Skeletal muscle tissue (tissue), 7 donors: ENCODE data around the gene TGFBR3.

DNA sequence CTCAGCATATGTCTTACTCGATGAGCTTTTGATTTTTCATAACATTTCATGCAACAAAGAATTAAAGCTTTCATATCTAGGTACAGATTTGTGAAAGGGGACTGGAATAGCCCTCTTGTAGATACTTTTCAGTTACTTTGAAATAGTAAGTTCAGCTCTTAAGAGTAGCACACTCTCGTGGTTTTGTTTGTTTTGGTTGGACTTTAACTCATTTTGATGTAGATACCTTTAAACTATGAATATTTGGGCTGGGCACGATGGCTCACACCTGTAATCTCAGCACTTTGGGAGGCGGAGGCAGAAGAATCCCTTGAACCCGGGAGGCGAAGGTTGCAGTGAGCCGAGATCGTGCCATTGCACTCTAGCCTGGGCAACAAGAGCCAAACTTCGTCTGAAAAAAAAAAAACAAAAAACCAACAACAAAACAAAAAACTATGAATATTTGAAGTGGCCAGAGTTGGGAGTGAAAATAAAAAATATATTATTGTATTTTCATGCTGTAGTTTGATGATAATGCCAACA, 1.5 kb downstream of the ZNF326 start:
- PRO-cap, 3 experiments = no peak in any of the 3 experiments
- RAMPAGE, long total RNA = no peak
- RRBS, 2 experiments = no CpG with 5 or more reads among the region's 9 CpGs

DNA sequence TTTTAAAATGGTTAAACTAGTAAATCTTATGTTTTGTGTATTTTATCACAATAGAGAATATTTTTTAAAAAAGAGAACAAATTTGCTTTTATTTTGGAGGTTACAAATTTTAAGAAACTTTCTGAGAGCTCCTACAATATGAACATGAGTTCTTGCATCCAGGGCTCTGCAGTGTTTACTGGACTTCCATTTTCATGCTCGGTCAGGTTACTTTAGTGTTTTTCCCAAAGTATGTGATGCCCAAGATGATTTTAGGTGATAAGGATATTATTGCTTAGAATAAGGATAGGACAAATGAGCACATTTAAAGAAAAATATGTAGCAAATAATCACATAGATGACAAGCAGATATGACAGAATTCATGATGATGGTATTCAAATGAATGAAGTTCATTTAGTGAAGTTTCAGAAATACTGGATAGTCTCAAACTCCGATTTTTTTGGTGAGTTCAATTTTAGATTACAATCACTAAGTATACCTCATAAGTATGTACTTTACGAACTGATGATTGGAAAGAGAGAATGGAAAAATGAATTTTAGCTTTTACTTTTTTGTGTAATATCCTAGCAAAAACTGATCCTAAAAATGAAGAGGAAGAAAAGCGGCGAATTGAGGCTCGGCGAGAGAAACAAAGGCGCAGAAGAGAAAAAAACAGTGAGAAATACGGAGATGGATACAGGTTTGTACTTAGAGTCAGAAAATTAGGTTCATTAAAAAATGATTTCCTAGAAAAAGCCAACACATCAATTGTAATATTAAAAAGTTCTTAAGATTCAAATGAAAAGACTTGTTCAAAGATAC, 17.8 kb downstream of the ZNF326 start:
- PRO-cap, 3 experiments = no peak in any of the 3 experiments
- RAMPAGE, long total RNA = no peak
- RRBS, 2 experiments = no CpG with 5 or more reads among the region's 9 CpGs

DNA sequence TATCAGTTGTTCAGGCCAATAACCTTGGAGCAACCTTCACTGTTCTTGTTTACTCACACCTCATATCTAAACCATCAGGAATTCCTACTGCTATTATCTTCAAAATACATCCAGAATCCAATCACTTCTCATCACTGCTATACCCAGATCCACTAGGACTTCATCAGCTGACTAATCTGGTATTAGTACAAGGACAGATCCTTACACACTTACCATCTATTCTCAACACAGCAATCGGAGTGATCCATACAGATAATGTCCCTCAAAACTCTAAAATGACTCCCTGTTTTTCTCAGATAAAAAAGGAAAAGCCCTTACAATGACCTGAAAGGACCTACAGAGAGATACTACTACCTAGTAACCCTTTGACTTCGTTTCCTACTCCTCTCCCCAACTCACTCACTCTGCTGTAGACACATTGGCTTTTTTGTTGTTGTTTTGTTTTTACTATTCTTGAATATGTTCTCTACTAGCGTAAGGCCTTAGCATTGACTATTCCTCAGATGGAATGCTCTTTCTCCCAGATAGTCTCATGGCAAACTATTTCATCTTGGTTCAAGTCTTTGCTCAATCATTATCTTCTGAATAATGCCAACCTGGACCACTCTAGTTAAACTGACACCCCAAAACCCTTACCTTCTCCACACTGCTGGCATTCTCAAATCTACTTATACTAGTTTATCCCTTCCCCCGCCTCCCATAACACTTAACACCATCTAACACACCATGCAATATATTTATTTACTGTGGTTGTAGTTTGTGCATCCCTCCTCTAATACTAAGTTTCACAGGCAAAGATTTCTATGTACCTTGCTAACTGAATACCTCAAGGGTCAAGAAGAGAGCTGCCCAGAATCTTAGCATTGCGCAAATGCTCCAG, 70.6 kb downstream of the ZNF644 start:
- PRO-cap, 3 experiments = no peak in any of the 3 experiments
- RAMPAGE, long total RNA = no peak
- RRBS, 2 experiments = no CpG with 5 or more reads among the region's 5 CpGs

DNA sequence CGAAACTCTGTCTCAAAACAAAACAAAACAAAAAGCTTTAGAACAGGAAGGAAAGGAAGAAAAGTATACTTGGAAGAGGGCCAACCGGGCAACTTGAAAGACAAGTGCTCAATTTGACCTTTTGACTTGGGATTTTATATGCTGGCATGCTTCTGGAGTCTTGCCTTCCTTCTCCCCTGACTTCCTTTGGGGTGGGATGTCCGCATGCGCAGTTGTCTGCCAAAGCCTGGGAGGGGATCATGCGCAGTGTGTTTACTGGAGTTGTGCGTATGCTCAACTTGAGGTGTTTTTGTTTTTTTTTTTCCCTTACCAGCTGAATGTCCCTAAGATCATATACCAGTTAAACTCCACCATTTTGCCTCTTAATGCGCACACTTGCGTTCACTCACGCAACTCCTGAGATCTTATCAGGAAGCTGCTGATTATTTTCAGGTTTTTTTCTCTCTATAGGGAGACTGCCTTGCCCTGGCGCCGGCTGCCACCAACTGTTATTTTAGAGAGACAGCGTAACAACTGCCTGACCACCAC, 138.6 kb upstream of the ZNF644 start:
- PRO-cap, 3 experiments = no peak in any of the 3 experiments
- RAMPAGE, long total RNA = no peak
- RRBS, 2 experiments = no CpG with 5 or more reads among the region's 12 CpGs

- PRO-cap, 3 experiments = no peak in any of the 3 experiments
- RAMPAGE, long total RNA = no peak
- RRBS, 2 experiments = no CpG with 5 or more reads among the region's 15 CpGs
Observed at GRCh38 chr1:91571707-91572648, 71.3 kb downstream of the CDC7 start.

DNA sequence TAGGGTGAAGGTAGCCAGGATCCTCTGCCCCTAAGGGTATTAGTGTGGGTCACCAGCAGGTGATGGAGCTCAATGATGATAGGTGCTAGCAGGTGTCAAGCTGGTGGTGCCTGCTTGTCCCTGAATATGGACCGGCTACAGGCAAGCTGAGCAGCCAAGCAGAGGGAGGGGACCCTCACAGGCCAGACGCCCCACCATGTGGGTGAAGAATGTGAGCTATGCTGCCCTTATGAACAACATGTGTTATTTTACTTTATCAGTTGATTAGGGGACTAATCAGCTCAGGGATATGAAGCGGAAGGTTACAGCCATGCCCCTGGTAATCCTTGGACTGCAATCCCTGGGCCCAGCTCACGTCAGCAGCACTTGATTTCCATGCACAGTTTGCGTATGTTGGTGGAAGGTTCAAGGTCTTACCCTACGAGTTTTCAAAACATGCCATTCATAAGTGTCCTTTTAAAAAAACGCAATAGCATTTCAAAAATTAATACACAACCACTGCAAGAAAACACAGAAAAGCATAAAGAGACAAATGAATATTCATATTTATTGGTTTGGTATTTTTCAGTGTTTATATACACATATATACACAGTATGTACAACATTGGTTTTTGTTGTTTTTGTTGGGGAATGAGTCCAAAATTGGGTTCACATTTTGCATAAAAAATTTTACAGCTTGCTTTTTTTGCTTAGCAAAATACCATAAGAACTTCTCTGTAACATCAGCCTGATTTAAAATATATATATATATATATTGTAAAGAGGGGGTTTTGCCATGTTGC, 106.1 kb downstream of the CDC7 start:
- PRO-cap, 3 experiments = no peak in any of the 3 experiments
- RAMPAGE, long total RNA = no peak
- RRBS, 2 experiments = no CpG with 5 or more reads among the region's 7 CpGs

DNA sequence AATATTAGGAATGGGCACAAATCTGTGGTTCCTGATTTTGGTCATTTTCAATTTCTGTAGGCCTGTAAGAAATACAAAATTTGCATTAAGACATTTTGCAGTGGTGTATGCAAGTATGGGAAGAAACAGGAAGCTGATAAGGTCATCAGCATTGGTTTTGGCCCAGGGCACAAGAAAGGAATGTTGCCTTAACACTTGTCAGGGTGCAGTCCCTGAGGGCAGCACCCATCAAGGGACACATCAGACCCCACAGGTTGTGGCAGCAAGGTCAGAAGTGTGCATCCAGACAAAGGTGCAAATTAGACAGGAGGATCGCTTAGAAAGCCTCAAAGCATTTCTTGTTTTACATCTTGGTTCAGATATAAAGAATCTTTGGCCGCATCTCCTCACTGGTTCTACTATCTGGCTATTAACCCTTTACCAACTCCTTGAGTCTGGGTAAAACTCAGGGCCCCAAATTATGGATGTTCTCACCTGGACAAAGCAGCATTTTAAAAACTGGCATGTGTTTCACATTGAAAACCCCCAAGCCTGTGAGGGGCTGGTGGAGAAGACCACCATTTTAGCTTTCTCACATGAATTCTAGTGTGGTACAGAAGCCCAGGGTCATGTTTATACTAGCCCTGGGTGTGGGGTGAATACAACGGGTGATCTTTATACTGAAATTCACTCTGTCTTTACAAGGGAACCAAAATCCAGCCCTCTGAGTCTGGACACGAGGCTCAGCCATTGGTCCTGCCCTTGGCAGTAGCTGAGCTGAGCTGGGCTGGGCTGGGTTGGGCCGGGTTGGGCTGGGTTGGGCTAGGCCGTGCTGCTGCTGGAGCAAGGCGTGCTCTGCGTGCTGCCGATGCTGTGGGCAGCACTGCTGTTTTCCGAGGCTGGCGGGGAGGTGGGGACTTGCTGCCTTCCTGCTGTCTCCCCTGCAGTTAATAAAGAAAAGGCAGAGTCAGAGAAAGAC, 182.6 kb downstream of the CDC7 start:
- PRO-cap, 3 experiments = no peak in any of the 3 experiments
- RAMPAGE, long total RNA = no peak
- RRBS, 2 experiments = no CpG with 5 or more reads among the region's 11 CpGs

- PRO-cap, 3 experiments = peak in 2 of 3 experiments; most common plus-strand start chr1:91726159 (in 1); most common minus-strand start chr1:91725966 (in 1)
- RAMPAGE, long total RNA = no peak
- RRBS, 2 experiments = no CpG with 5 or more reads among the region's 7 CpGs
Observed at GRCh38 chr1:91725855-91726662, 159.9 kb downstream of the TGFBR3 start.

- PRO-cap, 3 experiments = no peak in any of the 3 experiments
- RAMPAGE, long total RNA = no peak
- RRBS, 2 experiments = no CpG with 5 or more reads among the region's 5 CpGs
Observed at GRCh38 chr1:91731756-91732268, 154.1 kb downstream of the TGFBR3 start.

DNA sequence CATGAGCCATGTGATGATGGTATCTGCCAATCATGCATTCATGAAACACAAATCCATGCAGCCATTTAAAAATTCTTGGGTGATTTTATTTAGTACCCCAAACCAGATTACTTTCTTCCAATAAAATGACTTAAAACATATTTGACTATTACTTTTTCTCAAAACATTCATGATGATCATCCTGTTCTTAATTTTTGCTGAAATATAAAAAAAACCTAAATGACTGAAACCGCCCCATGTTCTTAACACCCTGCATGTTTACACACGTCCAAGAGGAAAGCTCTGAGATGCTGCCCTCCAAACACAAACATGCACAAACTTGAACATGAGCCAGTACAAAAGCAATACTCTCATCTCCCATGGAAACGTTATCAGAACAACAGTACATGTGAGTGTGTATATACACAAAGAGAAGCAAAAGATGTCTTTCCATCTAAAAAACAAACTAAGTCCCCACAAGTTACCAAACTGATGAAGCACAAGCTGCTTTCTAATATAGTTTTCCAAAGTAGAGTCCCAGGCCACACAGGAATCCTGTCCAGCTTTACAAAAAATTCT, 140.0 kb downstream of the TGFBR3 start:
- PRO-cap, 3 experiments = no peak in any of the 3 experiments
- RAMPAGE, long total RNA = no peak
- RRBS, 2 experiments = no CpG with 5 or more reads among the region's 3 CpGs

DNA sequence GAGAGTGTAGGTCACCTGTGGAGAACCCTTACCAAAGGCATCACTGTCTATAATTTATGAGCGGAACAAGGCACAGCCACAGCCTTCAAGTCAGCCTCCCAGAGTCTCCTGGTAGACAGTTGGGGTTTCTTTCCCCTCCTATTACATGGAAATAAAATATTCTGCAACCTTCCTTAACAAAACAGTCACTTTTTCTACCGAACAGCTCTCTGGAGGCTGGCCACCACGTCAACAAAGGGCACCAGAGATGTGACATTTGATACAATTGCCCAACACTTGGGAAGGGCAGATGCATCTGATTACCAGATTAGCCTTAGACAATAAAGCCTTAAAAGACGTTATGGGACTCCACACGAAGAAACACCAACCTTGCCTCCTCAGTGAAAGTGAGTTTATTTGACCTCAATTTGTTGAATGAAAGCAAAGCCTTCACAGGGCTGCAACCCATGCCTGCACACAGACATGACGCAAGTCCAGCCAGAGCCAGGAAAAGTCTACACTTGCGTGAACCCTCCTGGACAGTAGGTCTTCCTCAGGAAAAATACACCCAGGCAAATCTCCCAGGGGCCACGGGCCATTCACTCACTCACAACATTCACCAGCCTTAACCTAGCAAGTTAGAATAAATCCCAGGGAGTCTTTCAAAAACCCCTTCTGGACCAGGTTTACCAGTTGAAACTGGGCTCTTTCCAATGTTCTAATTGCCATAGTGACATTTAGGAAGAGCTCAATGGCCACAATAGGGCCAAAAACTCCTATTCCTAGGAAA, 136.1 kb downstream of the TGFBR3 start:
- PRO-cap, 3 experiments = no peak in any of the 3 experiments
- RAMPAGE, long total RNA = no peak
- RRBS, 2 experiments = no CpG with 5 or more reads among the region's 8 CpGs

DNA sequence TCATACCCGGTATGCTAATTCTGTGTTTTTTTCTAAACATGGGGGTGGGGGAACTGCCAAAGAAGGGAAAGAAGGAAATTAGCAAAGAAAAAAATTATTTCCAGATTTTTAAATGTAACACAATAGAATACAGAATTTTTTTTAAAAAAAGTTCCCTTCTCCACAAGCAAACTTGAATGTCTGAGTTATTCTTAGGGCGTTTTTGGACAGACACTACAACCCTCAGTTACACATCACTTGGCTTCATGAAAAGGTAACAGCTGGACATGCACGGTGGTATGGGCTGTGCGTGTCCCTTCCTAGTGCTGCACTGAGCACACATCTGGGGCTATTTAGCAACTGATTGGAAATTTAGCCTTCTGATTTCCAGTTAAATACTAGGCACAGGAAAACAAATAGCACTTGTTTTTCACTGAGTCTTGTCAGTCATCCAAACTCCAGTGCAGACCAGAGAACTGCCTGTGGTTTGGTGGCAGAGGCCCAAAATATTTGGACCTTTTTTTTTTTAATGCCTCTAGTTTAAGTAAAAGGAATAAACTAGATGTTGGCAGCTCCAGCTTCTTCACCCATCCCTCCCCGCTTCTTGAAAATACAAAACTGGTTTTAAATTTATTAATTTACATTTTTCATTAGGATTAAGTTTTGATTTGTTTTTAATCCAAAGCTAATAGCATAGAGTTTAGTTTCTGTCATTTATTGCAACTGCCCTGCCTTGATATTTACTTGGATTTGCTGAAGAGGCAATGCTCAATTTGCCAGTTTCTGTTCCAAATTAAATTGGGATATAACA, 134.6 kb downstream of the TGFBR3 start:
- PRO-cap, 3 experiments = no peak in any of the 3 experiments
- RAMPAGE, long total RNA = no peak
- RRBS, 2 experiments = no CpG with 5 or more reads among the region's 5 CpGs

GRCh38 chr1:91885804-91886620, at the start of gene TGFBR3:
TSS of gene TGFBR3 (minus strand) at chr1:91886151.
- PRO-cap, 3 experiments = peak in 3 of 3 experiments; most common plus-strand start chr1:91886352 (in 2); most common minus-strand start chr1:91886151 (in 3)
- RAMPAGE, long total RNA = no peak
- RRBS, 2 experiments = 1 to 2% methylated on average over 42 of the region's 85 CpGs

GRCh38 chr1:92783983-92784494, 869 bp downstream of the EVI5 start:
- PRO-cap, 3 experiments = no peak in any of the 3 experiments
- RAMPAGE, long total RNA = no peak
- RRBS, 2 experiments = 0% methylated on average over 4 of the region's 12 CpGs; no CpG with 5 or more reads in 1 of the 2 experiments

- PRO-cap, 3 experiments = no peak in any of the 3 experiments
- RAMPAGE, long total RNA = no peak
- RRBS, 2 experiments = no CpG with 5 or more reads among the region's 10 CpGs
Observed at GRCh38 chr1:92843275-92844558, 11.9 kb downstream of the RPL5 start.

DNA sequence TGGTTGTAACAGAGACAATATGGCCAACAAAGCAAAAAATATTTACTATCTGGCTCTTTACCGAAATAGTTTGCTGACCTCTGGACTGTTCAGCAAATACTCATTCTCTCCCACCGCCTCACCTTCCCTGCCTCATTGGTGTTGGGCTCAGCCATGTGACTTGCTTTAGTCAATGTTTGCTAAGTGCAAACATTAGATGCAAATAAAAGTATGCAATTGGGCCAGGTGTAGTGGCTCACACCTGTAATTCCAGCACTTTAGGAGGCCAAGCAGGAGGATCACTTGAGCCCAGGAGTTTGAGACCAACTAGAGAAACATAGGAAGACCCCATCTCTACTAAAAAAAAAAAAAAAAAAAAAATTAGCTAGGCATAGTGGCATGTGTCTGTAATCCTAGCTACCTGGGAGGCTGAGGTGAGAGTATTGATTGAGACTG, 55.1 kb downstream of the RPL5 start:
- PRO-cap, 3 experiments = no peak in any of the 3 experiments
- RAMPAGE, long total RNA = no peak
- RRBS, 2 experiments = no CpG with 5 or more reads among the region's 2 CpGs

DNA sequence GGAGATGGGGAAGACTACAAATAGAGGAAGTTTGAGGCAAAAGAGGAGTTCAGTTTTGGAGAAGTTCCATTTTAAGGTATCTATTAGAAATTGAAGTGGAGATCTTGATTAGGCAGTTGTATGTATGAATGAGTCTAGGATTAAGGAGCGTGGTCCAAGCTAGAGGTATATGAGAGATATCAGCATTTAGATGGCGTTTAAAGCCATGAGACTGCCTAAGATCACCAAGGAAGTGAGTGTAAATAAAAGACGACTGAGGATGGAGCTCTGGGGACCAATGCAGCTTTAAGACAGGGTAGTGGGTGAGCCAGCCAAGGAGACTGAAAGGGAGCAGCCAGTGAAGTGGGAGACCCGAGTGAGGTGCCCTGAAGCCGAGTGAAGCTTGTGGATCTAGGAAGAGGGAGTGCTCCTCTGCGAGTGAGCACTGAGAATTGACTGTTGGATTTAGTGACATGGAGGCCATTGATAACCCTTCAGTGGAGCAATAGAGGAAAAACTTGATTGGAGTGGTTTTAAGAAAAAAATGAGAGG, 2.0 kb upstream of the DIPK1A start:
- PRO-cap, 3 experiments = no peak in any of the 3 experiments
- RAMPAGE, long total RNA = no peak
- RRBS, 2 experiments = no CpG with 5 or more reads among the region's 6 CpGs

DNA sequence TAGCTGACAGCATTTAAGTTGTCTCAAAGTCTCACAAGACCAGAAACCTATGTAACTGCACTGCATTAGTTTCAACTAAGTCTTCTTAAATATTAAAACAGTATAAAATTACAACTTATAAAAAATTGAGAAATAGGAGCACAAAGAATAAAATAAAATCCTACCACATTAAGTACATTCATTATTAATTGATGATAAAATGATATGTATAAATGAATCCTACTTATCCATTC, 22.7 kb upstream of the MTF2 start:
- PRO-cap, 3 experiments = no peak in any of the 3 experiments
- RAMPAGE, long total RNA = no peak

GRCh38 chr1:93131156-93132116, 48.8 kb downstream of the TMED5 start:
- PRO-cap, 3 experiments = no peak in any of the 3 experiments
- RAMPAGE, long total RNA = no peak
- RRBS, 2 experiments = no CpG with 5 or more reads among the region's 6 CpGs

DNA sequence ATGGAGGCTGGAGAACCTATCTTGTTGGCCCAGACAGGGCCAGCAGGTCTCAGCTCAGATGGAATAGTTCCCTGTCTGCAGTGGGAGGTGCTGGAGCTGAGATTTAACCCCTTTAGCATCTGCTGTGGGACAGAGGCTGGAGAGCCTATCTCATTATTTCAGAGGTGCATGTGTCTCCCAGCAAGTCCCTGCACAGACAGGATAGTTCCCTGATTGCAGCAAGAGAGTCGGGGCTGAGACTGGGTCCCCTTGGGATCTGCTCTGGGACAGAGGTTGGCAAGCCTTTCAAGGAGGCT, 72.7 kb downstream of the CCDC18 start:
- PRO-cap, 3 experiments = no peak in any of the 3 experiments
- RAMPAGE, long total RNA = no peak
- RRBS, 2 experiments = no CpG with 5 or more reads among the region's 1 CpG